Anterior vena cava (tissue), 1 donor: ENCODE measurements around the genes INHA, SLC4A3 and FARSB.

DNA sequence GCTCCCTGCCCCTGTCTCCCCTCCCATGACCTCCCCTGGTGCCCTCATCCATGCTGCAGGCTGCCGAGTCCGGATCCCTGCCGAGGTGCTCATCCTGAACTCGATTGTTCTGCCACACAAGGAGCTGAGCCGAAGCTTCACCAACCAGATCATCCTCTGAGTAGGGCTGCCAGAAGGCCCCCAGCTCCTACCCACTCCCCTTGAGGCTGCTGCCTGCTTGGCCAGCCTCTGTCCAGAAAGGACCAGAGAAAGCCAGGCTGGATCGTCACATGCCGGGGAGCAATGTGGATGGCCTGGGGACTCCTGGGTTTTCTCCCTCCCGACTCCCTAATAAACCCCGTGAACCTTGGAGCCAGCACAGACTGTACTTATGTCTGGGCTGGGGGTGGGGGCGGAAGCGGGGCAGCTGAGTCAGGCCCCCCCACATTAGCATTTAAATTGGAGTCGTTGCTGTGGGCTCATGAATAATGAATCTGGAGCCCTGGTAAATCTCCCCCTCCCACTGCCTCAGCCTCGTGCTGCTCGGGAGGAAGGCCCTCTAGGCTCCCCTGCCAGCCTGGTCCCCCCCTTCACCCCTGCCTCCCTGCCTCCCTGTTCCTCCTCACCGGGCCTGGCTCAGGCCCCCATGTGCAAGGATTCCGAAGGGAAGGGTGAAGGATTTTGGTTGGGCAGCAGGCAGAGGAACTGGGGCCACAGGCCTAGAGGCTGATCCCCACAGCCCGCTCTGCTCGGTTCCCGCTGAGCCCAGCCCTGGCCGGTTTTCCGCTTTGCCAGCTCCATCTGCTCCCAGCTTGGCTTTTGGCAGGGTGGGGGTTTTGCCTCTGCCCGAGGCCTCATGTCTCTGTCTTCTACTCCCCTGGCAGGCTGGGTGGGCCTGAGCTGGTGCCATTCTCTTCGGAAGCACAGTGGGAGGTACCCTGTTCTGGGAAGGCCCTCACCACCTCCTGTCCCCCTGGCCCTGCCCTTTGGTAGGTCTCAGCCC, 7.4 kb upstream of the ASIC4 start:
- PRO-cap: no peak

GRCh38 chr2:219538575-219539444, 4.8 kb downstream of the CHPF start:
- PRO-cap: no peak

- PRO-cap: no peak
Observed at GRCh38 chr2:219539445-219540352, 3.9 kb downstream of the CHPF start.

DNA sequence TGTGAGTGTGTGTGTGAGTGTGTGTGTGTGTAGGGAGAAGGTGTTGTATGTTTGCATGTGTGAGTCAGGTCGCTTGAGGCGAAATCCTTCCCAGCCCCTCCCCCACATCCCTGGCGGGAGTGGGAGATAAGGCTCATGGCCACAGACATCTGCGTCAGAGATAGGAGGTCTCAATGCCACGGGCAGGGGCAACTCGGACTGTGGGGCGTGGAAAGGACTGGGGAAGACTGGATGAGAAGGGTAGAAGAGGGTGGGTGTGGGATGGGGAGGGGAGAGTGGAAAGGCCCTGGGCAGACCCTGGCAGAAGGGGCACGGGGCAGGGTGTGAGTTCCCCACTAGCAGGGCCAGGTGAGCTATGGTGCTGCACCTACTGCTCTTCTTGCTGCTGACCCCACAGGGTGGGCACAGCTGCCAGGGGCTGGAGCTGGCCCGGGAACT, at the start of gene INHA:
Gene INHA, plus strand, starts transcription at position 291 of the 438 bp plus-strand sequence.
- PRO-cap: no peak

DNA sequence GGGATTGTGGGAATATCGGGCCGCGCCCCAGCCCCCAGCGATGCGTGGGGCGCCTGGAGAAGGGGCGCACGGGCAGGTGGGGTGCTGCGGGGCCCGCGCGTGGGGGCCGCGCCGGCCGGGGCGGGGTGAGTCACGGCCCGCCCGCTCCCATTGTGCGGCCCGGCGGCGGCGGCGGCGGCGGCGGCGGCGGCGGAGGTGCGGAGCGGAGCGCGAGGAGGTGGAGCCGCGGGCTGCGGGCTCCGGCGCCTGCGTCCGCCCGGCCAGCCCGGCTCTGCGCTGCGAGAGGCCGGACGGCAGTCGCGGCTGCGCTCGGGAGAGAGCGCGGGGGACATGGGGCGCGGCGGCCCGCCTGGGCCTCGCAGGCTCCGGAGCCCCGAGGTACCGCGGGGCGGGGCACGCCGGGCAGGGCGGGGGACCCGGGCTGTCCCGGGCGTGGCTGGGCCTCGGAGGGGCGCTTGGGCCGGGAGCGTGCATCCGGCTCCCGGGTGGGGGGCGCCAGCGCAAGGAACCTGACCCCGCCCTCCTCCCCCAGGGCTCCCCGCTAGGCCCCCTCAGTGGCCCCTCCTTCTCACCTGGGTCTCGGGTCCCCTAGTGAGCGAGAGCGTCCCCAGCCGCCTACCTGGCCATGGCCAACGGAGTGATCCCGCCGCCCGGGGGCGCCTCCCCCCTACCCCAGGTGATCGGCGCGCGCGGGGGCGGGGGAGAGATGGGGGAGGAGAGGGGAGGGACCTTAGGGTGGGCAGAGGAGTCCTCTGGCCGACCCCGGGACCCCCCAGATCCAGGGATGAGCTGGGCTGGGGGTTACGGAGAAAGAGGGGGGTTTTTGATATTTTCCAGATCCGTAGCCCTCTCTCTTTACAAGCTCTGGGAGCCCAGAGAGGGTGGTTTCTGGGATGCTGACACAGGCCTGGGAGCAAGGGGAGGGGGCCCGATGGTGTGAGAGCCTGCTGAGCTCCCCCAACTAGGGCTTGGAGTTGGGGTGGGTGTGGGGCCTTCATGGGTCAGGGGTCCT, at the start of gene SLC4A3:
Gene SLC4A3, plus strand, starts transcription at position 263 of the 1,012 bp plus-strand sequence.
- PRO-cap: no peak

- PRO-cap: no peak
Observed at GRCh38 chr2:219630101-219630944, 2.9 kb downstream of the SLC4A3 start.

DNA sequence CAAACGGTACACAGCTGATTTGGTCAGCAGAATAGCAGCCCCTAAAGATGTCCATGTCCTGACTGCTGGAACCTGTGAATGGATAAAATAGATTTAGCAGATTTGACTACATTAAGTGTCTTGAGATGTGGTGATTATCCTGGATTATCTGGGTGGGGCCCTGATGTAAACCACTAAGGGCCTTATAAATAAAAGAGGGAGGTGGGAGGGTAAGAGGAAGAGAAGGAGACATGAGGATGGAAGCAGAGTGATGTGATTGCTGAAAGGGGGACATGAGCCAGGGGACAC, 637.8 kb downstream of the SLC4A3 start:
- PRO-cap: no peak

- PRO-cap: bidirectional peak, plus-strand start at chr2:221573778, minus-strand start at chr2:221573572
Observed at GRCh38 chr2:221573443-221574446, 1.6 kb upstream of the EPHA4 start.

- PRO-cap: no peak
Observed at GRCh38 chr2:221942912-221943494, 355.8 kb downstream of the PAX3 start.

DNA sequence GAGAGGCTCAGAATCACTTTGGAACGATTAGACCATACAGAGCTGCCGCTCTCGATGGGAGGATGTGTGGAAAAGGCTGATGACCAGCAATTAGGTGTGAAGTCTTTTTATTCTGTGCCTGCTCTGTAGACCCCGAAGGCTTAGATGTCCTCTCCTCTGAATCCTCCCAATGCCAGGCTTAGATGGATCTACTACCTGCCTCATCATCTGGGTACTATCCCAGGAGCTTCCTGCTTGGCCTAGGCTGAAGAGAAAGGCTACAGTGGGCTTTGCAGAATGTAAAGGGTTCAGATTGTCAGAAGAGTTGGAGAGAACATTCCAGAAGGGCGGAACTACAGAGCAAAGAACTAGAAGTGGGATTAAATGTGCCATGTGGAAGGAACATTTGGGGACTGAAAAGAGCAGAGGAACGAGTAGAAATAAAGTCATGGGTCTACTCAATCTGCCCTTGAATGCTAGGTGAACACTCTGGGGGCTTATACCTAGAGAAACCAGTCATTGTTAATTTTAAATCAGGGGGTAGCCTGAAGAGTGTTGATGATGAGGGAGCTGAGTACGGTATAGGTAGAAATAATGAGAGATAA, 21.4 kb downstream of the SGPP2 start:
- PRO-cap: no peak

DNA sequence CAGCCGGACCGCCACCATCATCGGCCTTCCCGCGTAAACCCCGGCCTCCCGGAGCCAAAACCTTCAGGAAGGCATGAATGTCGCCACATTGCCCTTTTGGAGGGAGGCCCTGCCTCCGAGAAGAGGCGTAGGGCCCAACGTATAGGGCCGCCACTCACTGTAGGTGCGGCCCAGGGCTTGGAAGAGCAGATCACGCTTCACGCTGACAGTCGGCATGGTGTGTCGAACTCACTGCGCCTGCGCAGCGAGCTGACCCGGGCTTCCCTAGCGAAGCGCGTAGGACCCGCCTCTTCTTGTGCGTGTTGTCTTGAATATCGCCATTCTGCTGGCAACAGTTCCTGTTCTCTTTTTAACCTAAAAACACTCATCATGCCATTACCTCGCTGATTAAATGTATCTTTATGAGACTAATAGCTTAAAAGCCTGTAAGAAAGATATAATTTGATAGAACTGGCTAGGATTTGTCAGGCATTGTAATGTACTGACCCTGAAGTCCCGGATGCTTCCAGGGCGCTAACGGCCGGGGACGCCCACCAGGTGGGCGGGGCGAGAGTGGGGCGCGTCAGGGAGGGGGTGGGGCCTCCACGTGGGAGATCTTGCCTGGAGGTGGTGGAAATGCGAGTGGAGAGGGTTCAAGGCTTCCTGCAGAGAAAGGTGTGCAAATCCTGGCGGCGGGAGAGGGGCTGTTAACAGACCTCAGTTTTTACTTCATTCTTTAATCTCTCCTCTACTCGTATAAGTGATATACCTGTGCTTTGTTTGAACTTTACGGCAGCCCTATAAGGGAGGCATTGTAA, at the start of gene FARSB:
Gene FARSB, minus strand, starts transcription at position 235 of the 797 bp plus-strand sequence.
- PRO-cap: unidirectional peak, minus-strand start at position 233 of the sequence

- PRO-cap: no peak
Observed at GRCh38 chr2:222912193-222912480, 51.3 kb downstream of the ACSL3 start.

GRCh38 chr2:222944061-222944579, 83.3 kb downstream of the ACSL3 start:
- PRO-cap: no peak

DNA sequence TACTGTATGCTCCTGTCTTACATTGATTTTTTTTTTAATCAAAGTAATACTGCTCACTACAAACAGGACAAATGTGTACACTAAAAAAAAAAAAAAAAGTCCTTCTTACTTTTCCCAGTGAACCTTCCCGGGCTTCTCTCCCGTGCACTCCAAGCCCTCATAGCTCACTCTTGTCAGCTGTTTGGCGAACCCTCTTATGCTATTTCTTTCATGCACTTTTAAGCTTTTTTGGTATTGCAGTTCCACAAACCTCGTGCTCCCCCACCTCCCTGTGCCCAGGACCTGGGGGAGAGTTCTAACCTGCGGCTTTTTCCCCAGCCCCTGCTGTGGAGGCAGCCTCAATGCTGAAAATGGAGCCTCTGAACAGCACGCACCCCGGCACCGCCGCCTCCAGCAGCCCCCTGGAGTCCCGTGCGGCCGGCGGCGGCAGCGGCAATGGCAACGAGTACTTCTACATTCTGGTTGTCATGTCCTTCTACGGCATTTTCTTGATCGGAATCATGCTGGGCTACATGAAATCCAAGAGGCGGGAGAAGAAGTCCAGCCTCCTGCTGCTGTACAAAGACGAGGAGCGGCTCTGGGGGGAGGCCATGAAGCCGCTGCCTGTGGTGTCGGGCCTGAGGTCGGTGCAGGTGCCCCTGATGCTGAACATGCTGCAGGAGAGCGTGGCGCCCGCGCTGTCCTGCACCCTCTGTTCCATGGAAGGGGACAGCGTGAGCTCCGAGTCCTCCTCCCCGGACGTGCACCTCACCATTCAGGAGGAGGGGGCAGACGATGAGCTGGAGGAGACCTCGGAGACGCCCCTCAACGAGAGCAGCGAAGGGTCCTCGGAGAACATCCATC, 721 bp downstream of the KCNE4 start:
- PRO-cap: bidirectional peak, plus-strand start at position 341 of the sequence, minus-strand start at position 166 of the sequence; bidirectional peak, plus-strand start at position 757 of the sequence, minus-strand start at position 693 of the sequence

GRCh38 chr2:223123739-223124209, 71.8 kb downstream of the KCNE4 start:
- PRO-cap: no peak

DNA sequence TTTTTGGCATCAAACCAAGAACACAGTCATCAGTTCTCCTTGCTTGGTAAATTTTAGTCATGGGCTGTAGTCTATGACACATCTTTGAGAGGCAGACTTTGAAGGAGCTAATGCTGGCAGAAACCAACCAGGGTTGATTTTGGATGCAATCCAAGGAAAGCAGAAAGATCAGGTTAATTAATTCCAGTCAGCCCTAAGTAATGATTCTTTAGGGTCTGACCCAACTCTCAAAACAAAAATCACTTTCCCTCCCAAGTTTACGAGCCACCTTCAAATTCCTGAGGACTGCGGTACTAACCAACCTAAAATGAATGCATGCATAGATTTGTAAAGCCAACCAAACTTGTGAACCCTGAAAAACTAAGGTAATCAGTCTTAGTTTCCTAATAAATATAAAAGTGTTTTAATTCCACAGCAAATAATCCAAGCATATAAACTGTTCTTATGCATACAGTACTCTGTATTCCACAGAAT, 22.1 kb downstream of the AP1S3 start:
- PRO-cap: no peak

- PRO-cap: no peak
Observed at GRCh38 chr2:223841255-223841949, 4.0 kb upstream of the AP1S3 start.

GRCh38 chr2:223908401-223909023, 36.6 kb downstream of the WDFY1 start:
- PRO-cap: no peak

DNA sequence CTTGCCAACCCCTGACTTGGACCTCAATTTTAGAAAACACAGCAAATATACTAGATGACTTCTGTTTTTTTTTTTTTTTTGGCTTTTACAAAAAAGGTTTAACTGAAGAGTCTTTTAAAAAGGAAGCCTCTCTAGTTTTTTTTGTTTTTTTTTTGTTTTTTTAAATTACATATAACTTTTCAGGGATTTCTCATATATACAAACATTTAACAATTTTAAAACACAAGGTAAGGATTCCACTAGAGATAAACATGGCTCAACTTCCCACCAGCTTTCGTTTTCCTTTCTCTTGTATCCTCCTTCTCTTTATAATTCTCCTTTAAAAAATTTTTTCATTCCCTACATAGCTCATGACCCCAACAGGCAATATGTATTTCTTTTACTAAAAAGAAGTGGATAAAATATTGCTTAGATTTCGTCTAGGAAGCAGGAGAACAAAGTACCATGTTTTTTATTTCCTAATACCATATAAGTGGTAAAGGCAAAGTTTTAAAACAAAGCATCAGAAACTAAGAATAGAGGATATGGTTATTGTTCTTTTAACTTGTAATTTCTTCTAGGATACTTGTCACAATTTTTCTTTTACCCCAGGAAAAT, 74.9 kb downstream of the CUL3 start:
- PRO-cap: no peak

DNA sequence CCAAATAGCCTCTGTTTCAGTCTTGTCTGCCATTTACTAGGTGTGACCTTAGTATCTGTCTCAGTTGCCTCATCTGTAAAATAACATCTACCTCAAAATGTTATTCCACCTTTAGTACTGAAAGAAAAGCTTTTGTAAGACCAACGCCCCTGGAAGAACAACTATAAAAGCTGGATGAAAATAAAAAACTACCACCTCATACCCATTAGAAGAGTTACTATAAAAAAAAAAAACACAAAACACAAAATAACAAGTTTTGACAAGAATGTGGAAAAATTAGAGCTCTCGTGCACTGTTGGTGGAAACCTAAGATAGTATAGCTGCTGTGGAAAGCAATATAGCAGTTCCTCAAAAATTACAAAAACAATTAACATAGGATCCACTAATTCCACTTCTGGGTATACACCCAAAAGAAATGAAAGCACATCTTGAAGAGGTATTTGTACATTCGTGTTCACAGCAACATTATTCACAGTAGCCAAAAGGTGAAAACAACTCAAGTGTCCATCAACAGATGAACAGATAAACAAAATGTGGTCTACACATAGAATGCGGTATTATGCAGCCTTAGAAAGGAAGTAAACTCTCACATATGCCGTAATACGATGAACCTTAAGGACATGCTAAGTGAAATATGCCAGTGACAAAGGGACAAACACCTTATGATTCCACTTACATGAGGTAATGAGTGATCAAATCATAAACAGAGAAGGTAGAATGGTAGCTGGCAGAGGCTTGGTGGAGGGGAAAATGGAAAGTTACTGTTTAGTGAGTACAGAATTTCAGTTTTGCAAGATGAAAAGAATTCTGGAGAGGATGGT, 61.8 kb downstream of the CUL3 start:
- PRO-cap: no peak